PFSK-1 (cell line): ENCODE measurements around a stretch of chr12.

GRCh38 chr12:92824461-92825080 is 104.5 kb downstream of the EEA1 start:
- RRBS, result no CpG with 5 or more reads among the region's 1 CpG

DNA sequence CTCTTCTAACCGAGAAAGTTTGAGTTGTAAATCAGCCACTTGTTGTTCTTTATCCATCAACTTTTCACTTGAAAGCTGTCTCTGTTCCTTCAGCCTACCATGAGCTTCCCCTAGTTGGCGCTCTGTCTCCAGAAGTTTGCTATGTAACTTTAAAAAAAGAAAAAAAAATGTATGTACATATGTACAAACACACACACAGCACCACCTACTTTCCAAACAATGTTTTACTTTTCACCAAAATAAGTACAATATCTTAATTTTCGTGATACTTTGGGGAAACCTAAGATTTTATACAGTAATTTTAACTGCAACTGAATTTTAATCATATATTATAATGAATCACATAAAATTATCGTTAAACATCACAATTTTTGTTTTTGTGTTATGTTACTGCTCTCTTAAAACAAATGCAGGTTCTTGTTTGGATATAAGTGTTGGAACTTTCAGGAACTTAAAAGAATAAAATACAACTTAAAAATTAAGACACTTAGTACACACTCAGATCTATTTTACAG is 101.1 kb downstream of the EEA1 start:
- RRBS, result no CpG with 5 or more reads among the region's 4 CpGs

- RRBS, result no CpG with 5 or more reads among the region's 1 CpG
These were observed 87.9 kb upstream of the EEA1 start for GRCh38 chr12:93016983-93017313.

- RRBS, result no CpG with 5 or more reads among the region's 5 CpGs
These were observed 90.6 kb upstream of the EEA1 start for GRCh38 chr12:93019495-93020383.

DNA sequence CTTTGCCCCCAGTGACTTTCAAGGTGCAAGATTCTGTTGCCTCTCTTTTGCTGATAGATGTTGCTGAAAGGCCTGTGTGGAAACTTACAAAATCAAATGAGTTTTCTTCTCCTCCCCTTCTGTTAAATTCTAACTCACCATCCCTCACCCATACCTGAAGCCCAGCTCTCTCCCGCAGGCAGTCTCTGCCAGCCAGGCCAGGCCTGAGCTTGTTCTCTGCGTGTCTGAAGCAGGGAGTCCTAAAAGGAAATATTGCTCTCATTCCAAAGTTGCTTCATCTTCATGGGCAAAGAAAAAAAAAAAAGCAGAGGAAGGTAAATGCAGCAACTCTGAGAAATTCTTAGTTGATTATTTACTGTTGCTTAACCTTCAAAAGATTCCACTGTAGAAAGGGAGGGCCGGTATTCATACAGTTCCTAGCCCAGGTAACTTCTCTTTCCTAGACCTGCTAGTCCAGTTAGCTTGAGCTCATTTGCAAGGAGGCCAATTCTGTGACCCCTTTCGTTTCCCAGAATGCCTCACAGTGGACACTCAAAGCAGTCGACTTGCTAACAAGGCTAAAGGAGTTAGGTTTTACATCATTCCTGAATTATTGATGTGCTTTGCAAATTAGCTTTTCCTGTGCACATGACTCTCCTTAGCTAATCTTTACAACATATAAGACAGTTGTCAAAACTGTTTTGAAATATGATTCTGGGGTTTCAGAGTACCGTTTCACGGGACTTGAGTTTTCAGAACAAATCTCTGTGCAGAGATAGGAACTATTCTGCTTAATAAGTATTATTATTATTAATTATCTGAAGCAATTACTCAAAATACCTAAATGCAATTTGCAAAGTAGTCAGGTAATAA is 193.6 kb upstream of the EEA1 start:
- RRBS, result no CpG with 5 or more reads among the region's 7 CpGs

GRCh38 chr12:93380376-93381420 is 3.0 kb downstream of the NUDT4 start:
- RRBS, result no CpG with 5 or more reads among the region's 4 CpGs

GRCh38 chr12:93625010-93625601 is 52.1 kb upstream of the CRADD start:
- RRBS, result no CpG with 5 or more reads among the region's 7 CpGs

DNA sequence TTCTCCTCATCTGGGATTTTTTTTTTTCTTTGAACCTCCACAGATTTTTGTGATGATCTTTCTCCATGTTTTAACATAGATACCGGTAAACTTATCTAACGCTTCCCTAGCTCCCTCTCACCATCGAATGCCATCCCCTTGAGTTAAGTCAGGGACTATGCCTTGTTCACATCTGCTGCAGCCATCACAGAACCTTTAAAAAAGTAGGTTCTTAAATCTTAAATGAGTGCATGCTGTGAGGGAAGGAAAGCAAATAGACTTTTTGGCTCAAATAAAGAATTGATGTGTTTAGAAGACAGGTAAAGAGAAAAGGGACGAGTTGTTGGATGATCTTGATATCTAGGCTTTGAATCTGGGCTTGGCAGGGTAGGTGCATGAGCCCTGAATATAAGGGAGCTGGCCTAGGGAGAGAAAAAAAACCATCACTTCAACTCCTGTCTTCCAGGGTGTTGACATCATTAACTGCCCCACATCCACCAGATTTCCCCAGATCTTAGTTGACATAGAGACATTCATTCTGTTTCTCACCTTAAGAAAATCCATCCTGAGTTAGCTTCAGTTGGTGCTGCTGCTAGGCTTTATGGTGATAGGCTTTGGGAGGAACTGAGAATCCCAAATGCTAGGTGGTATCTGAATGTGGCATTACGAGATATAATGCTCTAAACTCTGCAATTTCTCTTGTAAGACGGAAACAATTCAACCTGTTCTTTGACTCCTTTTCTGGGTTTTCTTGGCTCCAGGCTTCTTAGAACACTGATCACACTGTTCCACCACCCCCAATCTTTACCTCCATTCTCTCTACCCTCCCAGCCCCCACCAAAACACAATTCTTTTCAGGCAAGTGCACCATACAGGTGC is 25.0 kb downstream of the CRADD start:
- RRBS, result no CpG with 5 or more reads among the region's 6 CpGs

- RRBS, result no CpG with 5 or more reads among the region's 7 CpGs
These were observed 37.3 kb downstream of the CRADD start for GRCh38 chr12:93714407-93715015.

DNA sequence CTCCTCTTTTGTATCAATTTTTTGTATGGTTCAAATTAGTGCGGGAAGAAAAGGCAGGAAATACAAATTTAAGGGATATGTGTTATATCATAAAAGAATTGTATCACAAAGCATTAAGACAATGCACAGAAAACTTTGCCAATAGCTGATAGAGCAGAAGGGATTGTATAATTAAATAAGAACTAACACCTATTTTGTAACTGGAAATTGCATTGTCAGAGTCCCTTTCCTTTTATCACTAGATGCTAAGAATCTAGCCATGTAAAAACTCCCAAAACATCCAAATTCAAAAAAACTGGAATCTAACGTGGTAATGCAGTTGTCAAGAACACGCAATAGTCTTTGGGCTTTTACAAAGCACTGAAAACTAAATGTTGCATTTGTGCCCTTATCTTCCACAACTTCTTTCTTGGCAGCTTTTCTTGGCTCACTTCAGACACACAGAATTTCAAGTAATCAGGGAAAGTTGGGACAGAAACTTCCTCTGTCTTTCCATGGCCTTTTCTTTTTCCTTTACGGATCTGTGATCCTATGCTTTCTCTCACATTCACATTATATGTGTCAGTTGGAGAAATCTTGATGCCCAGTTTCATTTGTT is 135.9 kb downstream of the CRADD start:
- RRBS, result no CpG with 5 or more reads among the region's 4 CpGs

- RRBS, result no CpG with 5 or more reads among the region's 7 CpGs
These were observed 136.8 kb downstream of the CRADD start for GRCh38 chr12:93813851-93814407.

DNA sequence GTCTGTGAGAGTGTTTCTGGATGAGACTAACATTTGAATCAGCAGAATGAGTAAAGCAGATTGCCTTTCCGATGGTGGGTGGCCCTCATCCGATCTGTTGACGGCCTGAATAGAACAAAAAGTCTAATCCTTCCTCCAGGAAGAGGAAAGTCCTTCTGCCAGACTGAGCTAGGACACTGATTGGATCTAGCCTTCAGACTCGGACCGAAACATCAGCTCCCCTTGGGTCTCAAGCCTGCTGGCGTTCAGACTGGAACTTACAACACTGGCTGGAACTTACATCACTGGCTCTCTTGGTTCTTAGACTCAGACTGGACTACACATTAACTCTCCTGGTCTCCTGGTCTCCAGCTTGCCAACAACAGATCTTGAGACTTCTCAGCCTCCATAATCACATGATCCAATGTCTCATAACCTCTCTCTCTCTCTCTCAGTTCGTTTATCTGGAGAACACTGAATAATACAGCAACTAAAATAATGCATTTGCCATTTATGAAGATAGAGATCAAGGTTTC is 193.5 kb upstream of the PLXNC1 start:
- RRBS, result no CpG with 5 or more reads among the region's 7 CpGs

GRCh38 chr12:94074086-94075035 is 74.0 kb upstream of the PLXNC1 start:
- RRBS, result no CpG with 5 or more reads among the region's 15 CpGs

DNA sequence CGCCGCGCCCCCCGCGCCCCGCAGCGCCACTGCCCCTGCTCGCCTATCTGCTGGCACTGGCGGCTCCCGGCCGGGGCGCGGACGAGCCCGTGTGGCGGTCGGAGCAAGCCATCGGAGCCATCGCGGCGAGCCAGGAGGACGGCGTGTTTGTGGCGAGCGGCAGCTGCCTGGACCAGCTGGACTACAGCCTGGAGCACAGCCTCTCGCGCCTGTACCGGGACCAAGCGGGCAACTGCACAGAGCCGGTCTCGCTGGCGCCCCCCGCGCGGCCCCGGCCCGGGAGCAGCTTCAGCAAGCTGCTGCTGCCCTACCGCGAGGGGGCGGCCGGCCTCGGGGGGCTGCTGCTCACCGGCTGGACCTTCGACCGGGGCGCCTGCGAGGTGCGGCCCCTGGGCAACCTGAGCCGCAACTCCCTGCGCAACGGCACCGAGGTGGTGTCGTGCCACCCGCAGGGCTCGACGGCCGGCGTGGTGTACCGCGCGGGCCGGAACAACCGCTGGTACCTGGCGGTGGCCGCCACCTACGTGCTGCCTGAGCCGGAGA is 691 bp downstream of the PLXNC1 start:
- RRBS, result 5% methylated on average over 29 of the region's 67 CpGs

GRCh38 chr12:94615001-94615807 is 35.2 kb downstream of the TMCC3 start:
- RRBS, result no CpG with 5 or more reads among the region's 8 CpGs

GRCh38 chr12:94873276-94873997 is 130.1 kb downstream of the NDUFA12 start:
- RRBS, result 13% methylated on average over 64 of the region's 96 CpGs

DNA sequence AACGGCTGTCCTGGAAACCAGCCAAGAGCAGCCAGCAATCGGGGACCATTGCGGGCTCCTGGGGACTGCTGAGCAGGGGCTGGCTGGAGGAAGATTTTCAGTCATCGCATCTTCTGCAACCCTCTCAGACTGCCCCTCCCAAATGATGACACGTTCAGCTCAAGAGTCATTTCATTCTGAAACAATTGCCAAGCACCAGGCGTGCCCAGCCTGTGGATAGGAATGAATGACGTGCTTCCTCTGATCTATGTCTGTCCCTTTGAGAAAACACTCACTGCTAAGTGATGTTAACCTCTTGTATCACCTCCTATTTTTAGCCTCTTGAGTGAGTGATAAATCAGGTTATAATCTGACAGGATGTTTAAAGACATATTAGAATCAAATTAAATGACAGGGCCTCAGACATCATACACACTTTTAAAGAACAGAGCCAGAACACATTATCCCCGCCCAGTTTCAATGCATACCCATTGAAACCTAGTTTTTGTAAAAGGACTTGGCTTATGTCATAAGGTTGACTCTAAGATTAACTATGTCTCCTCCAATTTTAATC is 62.0 kb downstream of the NDUFA12 start:
- RRBS, result no CpG with 5 or more reads among the region's 8 CpGs

GRCh38 chr12:95262784-95263215 is 45.2 kb downstream of the VEZT start:
- RRBS, result no CpG with 5 or more reads among the region's 3 CpGs

- RRBS, result no CpG with 5 or more reads among the region's 20 CpGs
These were observed 835 bp upstream of the METAP2 start for GRCh38 chr12:95472905-95473728.